Heart (tissue), 3 donors: Measurements from ENCODE around the gene ABHD16B.

- RAMPAGE, long total RNA, 2 experiments: no peak in any of the 2 experiments
Observed at GRCh38 chr20:63521457-63522419, 1.2 kb downstream of the PPDPF start.

DNA sequence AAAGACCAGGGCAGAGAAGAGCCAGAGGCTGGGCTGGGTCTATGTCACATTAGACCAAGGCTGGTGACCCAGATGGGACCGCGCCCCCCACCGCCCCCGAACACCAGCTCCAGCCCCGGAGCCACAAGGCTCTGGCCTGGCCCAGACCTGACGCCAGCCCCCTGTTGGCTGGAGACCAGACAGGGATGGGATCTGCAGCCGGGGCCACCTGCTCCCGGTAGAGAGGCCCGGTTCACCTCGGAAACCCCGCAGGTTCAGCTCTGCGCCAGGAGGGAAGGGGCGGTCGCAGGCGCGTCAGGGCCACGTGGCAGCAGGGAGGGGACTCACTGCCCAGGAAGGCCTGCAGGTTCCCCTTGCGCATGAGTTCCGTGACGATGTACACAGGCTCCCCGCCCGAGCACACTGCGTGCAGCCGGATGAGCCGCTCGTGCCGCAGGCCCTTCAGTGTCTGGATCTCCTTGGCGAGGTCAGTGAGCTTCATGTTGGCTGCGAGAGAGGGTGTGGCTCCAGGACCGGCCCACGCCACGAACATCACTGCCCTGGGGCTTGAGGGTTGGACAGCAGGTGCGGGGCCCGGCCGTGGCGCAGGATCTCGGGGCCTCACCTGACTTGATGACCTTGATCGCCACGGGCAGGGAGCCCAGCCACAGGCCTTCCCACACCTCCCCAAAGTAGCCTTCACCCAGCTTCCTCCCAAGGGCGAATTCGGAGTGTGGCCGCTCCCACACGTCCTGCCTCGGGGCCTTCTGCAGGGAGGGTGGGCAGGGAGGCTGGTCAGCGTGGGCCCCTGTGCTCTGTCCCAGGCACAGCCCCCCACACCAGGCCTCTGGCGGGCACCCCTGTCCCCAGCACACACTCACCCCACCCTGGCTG is 4.9 kb upstream of the PTK6 start:
- RAMPAGE, long total RNA, 2 experiments: no peak in any of the 2 experiments

DNA sequence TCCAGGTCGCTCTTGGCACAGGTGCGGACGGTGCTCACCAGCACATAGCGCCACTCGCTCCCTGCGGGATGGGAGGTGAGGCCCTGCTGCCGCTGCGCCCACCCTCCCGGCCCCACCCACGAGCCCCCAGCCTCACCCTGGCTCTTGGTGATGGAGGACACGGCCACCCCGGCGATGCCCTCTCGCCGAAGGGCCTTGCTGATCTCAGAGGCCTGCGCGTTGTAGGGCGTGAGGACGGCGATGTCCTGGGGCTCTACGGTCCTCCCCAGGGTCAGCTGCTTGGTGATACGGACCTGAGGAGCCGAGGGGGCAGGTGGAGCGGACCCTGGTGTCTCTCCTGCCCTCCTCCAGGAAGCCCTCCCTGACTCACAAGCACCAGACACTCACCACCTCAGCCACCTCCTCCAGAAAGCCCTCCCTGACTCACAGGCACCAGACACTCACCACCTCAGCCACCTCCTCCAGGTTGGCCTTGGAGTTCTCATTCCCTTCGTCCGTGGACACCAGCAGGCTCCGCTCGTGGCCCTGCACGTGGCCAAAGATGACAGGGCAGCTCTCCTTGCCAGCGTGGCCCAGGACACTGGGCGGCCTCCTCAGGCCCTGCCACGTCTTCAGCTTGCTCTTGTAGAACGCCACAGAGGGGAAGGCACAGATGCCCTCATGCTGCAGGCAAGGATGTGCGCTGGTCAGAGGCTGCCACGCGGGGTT is 6.2 kb downstream of the FNDC11 start:
- RAMPAGE, long total RNA, 2 experiments: no peak in any of the 2 experiments

GRCh38 chr20:63627857-63629078 is 1.4 kb upstream of the GMEB2 start:
- RAMPAGE, long total RNA, 2 experiments: no peak in any of the 2 experiments

DNA sequence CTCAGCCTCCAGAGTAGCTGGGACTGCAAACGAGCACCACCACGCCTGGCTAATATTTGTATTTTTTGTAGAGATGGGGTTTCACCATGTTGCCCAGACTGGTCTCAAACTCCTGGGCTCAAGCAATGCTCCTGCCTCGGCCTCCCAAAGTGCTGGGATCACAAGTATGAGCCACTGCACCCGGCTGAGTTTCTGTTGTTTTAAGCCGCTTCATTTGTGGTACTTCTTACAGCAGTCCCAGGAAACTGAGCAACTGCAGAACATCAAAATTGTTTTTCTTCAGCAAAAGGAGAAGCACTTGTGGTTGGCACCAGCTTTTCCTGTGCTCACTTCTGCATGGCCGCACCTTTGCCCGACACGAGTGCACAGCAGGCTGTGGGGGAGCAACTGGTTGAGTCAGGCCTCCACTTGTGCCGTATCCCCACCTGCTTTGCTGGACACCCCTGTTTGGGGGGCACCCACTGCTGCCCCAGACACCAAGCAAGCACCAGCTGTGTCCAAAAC is 8.4 kb upstream of the GMEB2 start:
- RAMPAGE, long total RNA, 2 experiments: no peak in any of the 2 experiments

DNA sequence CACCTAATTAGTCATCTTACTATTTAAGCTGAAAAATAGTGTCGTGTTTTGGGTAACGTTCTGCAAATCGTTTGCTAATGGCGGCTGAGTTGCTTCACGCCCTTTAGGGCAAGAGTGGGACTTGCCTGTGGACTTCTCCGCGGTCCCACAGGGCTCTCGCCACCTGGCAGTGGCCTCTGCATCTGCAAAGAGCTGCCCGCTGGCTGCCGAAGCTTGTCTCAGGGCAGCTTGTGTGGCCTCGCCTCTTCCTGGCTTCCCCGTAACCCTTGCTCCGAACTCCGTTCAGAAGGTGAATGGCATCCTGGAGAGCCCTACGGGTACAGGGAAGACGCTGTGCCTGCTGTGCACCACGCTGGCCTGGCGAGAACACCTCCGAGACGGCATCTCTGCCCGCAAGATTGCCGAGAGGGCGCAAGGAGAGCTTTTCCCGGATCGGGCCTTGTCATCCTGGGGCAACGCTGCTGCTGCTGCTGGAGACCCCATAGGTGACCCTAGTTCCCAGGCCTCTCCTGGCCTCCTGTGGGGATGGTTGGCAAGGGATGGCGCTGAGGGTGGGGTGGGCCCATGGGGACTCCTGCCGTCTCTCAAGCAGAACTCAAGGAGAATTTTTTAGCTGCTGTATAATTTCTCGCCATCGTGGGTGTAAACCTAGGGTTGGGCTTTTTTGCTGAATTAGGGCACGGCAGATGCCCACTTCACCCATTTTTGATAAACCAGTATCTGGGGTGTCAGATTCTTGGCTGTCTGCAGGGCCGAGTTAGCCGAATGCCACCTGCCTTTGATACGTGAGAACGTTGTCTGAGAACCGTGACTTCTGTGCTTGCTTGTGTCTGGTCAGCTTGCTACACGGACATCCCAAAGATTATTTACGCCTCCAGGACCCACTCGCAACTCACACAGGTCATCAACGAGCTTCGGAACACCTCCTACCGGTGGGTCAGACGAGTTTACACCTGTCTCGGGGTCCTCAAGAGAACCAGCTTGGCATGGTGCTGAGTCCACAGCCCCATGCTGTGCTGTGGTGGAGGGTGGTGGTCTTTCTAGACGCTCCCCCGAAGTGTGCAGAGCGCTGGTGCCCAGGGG is 3.2 kb downstream of the RTEL1 start:
- RAMPAGE, long total RNA, 2 experiments: no peak in any of the 2 experiments

GRCh38 chr20:63807769-63808158 is 23.3 kb downstream of the ZBTB46 start:
- RAMPAGE, long total RNA, 2 experiments: no peak in any of the 2 experiments

DNA sequence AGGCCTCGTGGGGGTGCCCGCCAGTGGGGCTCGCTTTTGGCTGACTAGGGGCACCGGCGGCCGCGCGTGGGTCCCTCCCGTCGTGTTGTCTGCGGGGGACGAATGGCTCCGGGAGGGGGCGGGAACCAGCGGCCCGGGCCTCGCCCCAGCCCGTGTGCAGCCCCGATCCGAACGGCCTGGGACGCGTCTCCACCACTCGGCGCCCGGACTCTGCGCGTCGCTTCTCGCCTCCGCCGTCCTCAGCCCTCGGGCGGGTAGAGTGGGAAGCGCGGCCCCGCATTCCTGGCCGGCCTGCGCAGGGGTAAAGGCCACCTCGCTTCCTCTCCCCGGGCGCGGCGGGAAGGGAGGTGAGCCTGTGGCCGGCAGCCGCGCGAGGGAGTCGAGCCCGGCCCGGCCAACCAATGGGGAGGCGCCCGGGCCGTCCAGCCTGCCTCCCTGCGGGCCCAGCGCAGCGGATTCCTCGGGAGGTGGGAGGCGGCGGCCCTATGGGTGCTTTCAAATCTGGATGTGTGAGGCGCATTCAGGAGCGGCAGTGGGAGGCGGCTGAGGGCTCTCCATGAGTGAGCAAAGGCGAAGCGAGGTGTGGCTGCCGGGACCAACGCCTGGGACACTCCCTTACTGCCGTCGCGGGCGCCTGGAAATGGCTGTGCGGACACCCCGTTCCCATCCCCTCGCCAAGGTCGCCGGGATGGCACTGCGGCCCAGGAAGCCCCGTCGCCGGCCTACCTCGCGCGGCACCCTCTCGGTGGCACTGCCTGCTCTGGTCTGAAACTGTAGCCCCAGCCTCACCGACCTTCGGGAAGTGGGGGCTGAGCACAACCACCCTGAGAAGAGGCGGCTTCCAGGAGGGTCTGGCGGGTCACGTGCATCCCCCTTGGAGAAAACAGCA is 1.2 kb upstream of the ZBTB46 start:
- RAMPAGE, long total RNA, 2 experiments: no peak in any of the 2 experiments

DNA sequence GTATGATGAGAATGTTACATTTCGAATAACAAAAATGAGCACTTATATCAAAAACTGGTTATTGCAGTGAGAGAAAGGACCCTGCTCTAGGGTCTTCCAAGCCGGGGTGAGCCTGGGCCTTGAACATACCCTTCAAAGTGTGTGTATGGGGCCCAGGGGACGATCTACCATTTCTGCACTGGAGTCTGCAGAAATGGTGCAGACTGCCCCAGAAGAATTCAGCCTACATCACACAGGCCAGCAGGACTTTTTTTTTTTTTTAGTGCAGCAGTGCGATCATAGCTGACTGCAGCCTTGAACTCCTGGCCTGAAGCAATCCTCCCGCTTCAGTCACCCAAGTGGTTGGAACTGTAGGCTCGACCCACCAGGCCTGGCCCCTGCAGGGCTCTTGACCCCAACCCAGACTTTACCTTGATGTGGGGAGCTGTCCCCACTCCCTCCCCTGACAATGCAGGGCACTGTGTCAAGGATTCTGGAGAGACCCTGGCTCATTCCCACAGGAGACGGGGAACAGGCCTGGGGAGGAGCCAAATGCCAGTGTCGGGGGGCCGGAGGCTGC is 3.9 kb upstream of the ABHD16B start:
- RAMPAGE, long total RNA, 2 experiments: no peak in any of the 2 experiments

- RAMPAGE, long total RNA, 2 experiments: no peak in any of the 2 experiments
Observed at GRCh38 chr20:63861172-63861731, at the start of gene ABHD16B. ABHD16B (plus strand) TSS chr20:63861498.

- RAMPAGE, long total RNA, 2 experiments: no peak in any of the 2 experiments
Observed at GRCh38 chr20:63863321-63863744, 1.7 kb upstream of the TPD52L2 start.

DNA sequence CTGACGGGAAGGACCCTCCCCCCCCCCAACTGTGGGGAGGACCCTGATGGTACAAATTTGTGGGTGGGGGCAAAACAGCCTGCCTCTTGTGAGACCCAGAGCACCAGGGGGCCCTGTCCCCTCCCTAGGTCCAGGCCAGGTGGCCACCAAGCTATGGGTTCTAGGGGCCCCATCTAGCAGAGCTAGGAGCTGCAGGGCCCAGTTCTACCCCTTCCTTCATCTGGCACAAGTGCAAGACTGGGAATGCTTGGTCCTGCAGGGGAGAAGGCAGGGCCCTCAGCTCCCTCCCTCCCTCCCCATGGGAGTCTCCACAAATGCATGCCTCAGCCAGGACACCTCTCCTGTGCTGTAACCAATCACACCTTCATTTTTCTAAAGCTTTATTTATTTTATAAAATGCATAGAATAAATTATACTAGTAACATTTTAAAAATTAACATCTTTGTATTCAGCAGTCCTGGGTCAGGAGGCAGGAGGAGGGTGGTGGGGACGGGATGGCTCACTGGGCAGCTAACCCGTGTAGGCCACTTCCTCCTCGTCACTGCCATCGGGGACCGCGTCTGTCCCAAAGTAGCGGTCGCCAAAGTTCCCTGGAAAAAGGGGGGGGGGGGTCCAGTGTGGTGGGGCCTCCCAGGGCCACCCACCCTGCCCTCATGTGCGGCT is 16.6 kb downstream of the UCKL1 start:
- RAMPAGE, long total RNA, 2 experiments: no peak in any of the 2 experiments

DNA sequence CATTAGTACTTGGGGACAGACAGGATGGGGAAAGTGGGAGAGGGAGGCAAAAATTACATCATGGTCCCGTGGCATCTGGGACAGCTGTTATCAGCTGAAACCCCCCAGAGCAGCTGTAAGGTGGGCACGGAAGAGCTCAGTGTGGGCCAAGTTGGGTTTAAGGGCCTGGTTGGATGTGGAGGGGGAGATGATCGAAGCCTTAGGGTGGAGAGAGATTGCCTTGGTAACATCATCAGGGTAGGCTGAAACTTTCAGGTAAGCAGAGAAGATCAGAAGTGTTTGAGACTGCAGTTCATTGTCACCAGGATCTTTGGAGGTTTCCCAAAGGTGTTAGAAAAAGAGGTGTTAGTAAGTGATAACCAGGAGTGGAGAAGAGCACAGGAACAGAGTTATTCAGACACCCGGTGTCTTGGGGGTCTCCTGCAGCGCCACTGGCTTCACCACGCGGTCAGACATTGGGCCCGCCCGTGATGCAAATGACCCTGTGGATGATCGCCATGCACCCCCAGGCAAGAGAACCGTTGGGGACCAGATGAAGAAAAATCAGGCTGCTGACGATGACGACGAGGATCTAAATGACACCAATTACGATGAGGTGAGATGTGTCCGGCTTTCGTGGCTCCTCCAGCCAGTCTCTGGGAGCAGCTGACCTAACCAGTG is 1.8 kb downstream of the PRPF6 start:
- RAMPAGE, long total RNA, 2 experiments: no peak in any of the 2 experiments

DNA sequence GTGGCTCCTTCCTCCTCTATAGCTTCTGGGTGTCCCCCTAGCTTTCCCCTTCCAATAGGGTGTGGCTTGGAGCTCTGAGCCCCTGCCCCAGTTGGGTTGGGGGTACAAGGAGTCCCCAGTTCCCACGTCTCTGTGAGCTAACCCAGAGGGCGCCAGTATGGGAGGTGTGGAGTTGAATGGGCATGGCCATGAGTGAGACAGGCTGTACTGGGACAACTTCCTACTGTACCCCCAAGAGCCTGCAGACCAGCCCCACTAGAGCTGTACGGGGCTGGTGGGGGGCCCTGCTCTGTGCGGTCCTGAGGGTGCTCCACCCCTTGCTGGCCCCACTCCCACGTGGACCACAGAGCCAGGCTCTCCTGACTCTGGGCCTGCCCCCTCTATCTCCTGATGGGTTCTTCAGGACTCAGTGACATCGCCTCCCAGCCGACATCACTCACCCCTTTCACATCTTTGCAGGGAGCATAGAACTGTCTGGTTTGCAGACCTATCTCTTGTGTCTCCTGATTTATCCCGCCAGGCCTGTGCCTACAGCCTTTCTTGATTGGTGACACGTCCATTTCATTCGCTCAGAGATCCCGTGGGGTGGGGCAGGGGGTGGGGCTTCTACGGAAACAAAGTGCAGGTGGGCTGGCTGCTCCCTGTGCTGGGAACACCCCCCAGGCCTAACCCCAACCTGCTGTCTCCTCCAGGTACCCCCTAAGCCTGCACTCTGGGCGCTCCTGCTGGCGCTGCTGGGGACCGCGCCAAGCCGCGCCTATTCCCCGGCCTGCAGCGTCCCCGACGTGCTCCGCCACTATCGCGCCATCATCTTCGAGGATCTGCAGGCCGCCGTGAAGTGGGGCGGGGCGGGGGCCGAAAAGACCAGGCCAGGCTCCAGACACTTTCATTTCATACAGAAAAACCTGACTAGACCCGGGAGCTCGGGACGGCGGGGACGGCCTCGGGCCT is 1.5 kb downstream of the C20orf204 start:
- RAMPAGE, long total RNA, 2 experiments: no peak in any of the 2 experiments

DNA sequence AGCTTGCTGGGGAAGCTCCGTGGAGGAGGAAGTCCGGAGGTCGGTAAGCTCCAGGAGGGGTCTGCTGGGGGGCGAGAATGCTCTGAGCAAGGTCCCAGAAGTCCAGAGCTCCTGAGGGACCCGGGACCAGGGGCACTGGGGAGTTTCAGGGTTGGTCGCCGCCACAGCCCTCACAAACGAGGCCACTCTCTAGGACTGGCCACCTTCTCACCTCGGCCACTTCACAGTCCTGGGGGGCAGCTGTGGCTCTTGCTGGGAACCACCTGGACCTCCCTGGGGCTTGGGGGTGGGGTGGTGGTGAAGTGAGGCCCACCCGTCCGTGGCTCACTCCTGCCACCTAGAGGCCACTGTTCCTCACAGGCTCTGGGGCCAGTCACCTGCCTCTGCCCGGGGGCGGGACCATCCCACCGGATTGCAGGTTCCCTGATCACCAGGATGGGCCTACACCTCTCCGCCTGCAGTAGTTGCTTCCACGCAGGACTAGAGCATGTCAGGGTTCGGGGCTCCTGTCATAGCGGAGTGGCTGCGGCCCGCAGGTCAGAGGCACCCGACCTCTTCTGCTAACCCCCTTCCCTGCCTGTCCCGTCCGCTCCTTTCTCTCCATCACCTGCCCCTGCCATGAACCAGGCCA is 5.3 kb upstream of the TCEA2 start:
- RAMPAGE, long total RNA, 2 experiments: no peak in any of the 2 experiments

DNA sequence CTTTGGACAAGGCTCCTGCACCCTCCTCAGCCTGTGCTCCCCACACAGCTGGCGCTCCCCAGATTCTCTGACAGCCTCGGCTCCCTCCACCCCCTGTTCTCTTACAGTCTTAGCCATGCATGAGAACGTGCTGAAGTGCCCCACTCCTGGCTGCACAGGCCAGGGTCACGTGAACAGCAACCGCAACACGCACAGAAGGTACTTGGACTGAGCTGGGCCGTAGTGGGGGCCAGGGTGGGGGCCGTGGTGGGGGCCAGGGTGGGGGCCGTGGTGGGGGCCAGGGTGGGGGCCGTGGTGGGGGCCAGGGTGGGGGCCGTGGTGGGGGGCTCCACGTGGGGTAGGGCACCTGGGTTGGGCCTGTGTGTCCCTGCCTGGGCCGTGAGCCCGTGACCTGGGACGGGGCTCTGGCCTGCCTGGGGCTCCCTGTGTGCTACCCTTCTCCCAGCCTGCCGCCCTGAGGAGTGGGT is 43.6 kb upstream of the PCMTD2 start:
- RAMPAGE, long total RNA, 2 experiments: start-site peak on the plus strand in 1 of 2 experiments, centred at position 168 of the sequence, 8 reads per replicate

- RAMPAGE, long total RNA, 2 experiments: no peak in any of the 2 experiments
Observed at GRCh38 chr20:64273591-64273905, 18.0 kb downstream of the PCMTD2 start.